SEM (cell line): ENCODE results near the genes THOC6 and IL32.

- PRO-cap, result no peak
Measured at GRCh38 chr16:3004677-3005309, 7.9 kb upstream of the CLDN9 start.

GRCh38 chr16:3023559-3024642 is at the start of gene THOC6:
THOC6 (plus strand) TSS chr16:3024035.
- PRO-cap, result bidirectional peak, plus-strand start at chr16:3024035, minus-strand start at chr16:3023942; bidirectional peak, plus-strand start at chr16:3024426, minus-strand start at chr16:3024246

DNA sequence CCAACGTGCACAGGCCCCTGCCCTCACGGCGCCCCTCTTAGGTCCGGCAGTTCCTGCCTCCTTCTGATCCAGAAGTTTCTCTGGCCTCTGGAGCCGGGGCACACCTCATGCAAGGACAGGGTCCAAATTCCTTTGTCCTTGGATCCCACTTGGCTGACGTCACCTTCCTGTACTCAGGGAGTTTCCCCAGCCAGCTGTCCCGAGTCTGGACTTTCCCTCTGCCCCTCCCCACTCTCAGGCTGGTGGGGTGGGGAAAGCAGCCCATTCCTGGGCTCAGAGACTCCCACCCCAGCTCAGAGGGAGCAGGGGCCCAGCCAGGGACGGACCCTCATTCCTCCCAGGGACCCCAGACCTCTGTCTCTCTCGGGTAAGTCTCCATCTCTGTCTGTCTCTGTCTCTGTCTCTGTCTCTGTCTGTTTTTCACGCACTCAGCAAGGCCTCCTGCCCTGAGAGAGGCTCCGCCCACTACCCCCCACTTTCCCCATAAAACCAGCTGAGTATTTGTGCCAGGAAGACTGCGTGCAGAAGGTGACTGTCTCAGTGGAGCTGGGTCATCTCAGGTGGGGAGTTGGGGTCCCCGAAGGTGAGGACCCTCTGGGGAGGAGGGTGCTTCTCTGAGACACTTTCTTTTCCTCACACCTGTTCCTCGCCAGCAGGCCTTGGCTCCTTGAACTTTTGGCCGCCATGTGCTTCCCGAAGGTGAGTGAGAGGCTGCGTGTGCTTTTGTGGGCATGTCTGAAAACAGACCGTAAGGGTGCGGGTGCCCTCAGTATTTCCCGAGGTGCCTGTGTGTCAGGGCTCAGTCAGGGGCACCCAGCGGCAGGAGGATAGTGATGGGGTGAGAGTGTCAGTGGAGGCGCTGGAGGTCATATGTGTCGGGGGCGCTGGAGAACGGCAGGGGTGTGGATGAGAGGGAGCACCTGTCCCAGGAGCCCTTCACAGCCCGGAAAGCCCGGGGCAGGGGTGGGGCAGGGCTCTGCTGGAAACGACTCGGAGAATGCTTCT is at the start of gene IL32:
TSS of gene IL32 (plus strand) at position 513 of the 1,005 bp plus-strand sequence.
- PRO-cap, result no peak

DNA sequence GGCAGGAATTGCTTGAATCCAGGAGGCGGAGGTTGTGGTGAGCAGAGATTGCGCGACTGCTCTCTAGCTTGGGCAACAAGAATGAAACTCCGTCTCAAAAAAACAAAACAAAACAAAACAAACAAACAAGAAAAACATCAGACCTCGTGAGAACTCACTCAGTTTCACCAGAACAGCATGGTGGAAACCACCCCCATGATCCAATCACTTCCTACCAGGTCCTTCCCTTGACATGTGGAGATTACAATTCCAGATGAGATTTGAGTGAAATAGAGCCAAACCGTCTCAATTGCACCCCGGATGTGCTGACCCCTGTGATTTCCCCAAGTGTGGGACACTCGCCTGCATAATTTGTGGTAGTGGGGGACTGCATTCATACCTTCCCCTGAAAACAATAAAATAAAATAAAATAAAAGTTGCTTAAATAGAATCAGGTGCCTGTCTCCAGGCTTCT is 13.2 kb downstream of the ZSCAN10 start:
- PRO-cap, result no peak

DNA sequence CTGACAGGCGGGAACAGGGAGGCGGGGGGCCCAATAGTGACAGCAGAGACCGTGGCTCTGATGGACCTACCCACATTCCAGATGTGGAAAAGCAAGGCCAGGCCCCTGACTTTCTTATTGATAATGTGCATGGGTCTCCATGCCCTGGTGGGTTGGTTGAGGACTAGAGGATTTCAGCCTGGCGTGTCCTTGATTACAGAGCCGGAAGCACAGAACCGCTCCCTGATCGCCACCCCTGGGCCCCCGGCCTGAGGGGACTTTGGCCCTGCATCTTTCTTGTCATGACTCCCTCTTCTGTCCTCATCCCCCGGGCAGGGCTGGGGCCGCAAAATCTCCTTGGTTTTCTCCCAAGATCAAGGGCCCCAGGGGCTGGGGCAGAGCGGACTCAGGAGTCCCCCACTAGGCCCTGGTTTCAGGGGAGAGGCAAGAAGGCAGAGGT is 12.7 kb downstream of the ZSCAN10 start:
- PRO-cap, result no peak

GRCh38 chr16:3182523-3183202 is 47.8 kb downstream of the ZNF213 start:
- PRO-cap, result no peak

DNA sequence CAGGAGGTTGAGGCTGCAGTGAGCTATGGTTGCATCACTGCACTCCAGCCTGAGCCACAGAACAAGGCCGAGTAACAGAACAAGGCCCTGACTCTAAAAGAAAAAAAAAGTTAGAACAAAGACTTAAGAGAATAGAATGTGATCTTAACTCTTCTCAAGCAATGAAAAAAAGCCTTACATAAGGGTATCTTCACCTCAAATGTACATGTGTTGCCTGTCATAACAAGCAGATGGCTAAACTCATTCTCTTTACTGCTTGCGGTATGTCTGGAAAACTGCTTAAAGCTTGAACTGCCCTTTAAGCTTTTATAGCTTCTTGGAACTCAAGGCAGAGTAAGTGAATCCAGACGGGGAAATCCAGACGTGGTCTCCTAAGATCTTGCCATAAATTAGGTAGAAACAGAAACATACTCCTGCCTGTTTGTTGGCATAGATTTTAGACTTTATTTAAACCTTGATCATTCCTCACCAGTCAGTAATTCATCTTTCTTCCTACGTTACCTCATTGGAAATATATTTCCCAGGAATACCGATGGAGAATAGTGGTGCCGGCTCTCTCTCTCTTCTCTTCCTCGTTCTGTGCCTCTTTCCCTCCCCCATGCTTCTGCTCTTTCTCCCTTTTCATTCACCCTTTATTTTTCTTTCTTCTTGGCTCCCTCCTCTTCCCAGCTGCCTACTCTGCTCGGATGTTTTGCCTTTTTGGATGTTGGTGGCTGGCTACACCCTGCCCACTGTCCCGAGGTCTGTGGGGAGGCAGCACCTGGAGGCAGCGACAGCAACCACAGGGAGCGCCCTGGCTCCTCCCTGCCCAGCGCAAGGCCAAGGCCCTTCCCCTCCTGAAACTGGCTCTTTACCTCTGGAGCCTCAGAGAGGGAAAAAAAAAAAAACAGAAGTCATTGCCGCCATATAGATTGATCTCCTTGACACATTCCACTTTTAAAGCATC is 19.8 kb downstream of the CLUAP1 start:
- PRO-cap, result no peak

DNA sequence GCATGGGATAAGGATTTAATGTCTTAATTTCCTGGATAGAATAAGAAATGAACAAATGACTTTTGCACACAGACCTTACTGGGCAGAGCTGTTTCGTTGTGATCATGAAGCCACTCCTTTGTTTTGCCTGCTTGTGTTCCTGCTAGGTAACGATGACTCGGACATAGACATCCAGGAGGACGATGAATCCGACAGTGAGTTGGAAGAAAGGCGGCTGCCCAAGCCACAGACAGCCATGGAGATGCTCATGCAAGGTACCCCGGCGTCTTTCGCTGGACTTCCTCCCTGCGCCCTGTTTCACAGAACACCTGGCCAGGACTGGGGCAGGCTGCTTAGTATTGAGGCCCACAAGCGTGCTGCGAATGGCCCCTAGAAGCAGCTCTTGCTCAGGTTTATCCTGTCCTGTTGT is 29.6 kb downstream of the CLUAP1 start:
- PRO-cap, result no peak

- PRO-cap, result no peak
Measured at GRCh38 chr16:3580528-3581034, 3.4 kb upstream of the NLRC3 start.

- PRO-cap, result unidirectional peak, minus-strand start at chr16:3637920
Measured at GRCh38 chr16:3637133-3638138, 17.1 kb upstream of the DNASE1 start.

- PRO-cap, result no peak
Measured at GRCh38 chr16:3696853-3697179, 20.5 kb downstream of the TRAP1 start.

DNA sequence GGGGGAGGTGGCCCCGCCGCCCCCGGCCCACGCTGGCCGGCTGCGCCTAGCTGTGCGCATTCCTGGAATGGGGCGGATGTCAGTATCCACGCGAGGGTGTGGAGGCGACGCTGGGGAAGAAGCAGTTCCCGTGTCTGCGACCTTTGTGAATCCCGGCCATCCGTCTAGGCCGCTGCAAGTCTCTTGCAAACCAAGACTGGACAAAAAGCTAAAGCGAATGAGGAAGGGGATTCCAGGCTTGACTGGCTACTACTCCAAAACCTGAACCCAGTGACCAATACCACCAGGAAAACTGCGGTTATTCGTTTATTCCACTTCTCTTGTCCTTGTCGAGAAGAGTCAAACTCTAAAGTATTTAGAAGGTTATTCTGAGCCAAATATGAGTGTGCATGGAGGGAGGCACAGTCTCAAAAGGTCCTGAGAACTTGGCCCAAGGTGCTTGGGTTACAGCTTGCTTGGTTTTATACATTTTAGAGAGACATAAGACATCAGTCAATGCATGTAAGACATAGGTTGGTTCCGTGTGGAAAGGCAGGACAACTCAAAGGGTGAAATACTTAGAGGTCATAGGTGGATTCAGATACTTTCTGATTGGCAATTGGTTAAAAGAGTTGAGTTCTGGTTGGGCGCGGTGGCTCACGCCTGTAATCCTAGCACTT is 568 bp upstream of the TRAP1 start:
- PRO-cap, result no peak

DNA sequence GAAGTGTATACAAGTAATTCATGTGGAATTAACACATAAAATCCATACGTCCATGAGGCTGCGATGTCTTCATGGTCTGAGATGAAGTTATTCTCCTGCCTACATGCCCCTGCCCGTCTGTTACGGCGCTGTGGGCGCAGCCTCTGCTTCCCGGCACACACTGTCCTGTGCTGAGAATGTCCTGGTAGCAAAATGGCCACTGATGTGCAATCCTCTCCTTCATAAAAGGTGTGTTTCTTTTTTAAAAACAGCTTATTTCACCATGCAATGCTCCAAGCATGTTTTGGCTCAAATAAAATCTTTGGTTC is 5.6 kb upstream of the TRAP1 start:
- PRO-cap, result no peak

DNA sequence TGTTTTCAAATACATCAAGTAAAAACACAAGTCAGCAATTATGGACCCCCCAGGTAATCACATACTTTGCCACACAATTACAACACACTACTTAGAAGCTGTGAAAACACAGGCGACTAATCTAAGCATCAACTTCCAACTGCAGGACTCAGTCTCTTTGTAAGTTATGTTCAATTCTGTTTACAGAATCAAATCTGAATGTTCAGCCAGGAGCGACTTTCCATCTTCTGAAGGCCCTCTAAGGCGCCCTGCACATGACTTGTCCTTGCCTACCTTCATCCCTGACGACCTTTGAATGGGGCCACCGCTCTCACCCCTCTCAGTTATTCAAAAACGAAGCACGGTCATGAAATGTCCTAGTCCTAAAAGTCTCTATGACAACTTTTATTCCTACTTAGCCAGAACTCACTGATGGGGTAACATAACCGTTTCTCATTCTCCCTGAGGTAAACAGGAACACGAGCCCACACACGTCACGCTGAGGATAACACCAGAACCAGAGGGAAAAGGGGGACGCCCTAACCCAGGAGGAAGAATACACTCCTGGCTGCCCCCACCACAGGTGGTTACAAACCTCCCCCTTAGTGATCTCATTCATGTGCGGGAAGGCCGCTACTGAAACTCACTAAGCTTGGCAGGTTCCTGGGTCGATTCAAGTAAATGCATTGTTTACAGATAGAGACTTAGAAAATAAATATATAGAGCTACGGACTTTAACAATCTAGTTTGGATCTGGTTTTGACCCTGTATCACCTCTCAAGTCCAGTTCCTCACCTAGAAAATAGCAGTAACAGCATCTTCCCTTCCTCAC is 5.3 kb downstream of the CREBBP start:
- PRO-cap, result no peak

- PRO-cap, result no peak
Measured at GRCh38 chr16:3939051-3939436, 58.5 kb upstream of the CREBBP start.

- PRO-cap, result no peak
Measured at GRCh38 chr16:4090124-4091097, 25.8 kb downstream of the ADCY9 start.

- PRO-cap, result no peak
Measured at GRCh38 chr16:4143346-4143809, 27.1 kb upstream of the ADCY9 start.

GRCh38 chr16:4183269-4184403 is 58.2 kb downstream of the SRL start:
- PRO-cap, result bidirectional peak, plus-strand start at chr16:4183714, minus-strand start at chr16:4183647; bidirectional peak, plus-strand start at chr16:4184075, minus-strand start at chr16:4183899

- PRO-cap, result no peak
Measured at GRCh38 chr16:4263373-4264063, 9.3 kb downstream of the TFAP4 start.

DNA sequence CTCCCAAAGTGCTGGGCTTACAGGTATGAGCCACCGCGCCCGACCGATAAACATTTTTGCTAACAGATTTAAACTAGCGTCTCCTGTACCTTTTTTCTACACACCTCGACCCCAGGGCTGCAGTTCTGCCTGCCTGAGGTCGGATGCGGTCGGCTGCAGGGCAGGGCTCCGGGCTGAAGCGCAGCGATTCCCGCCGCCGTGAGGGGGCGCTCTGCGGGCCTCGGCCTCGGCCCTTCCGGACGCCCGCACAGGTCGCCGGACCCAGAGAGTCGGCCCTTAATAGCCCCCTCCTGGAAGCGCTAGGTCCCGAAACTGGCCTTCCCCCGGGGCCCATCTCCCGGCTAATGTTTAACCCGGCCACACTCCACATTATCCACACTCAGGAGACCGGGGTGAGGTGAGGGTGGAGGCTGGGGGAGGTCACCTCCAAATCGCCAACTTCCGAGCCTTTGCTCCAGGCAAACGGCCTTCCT is 2.0 kb upstream of the GLIS2 start:
- PRO-cap, result no peak